ENCODE measurements around the gene DYNC2I2.

DNA sequence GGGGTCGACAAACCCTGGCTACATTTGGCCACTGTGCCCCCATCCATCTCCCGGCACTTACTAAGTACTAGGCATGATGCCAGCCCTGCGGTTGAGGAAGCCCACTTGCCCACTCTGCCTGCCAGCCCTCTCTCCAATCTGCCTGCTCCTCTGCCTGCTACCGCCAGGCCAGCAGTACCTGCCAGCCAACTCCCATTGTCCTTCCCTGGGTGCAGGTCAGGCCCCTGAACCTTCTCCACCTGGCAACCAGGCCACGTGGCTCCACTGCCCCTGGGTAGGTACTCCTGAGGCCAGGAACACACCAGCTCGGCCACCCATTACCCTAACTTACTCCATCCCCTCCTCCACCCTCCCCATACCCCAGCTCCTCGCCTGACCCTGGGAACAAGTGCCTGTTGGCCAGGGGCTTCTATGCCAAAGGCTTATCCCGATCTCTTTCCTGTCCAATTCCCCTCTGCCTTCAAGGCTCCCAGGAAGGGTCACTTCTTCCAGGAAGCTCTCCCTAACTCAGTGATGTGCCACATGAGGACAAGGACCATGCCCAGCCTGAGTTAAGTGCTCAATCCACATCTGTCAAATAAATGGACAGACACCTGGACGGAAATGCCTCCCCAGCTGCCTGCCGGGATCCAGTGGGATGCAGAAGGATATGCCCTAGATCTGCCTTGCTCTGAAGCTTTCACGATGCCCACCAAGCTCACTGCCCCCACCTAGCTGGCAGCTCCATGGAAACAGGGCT, 6.6 kb downstream of the EEIG1 start:
- RRBS: no CpG with 5 or more reads among the region's 11 CpGs

GRCh38 chr9:127979867-127980897, 607 bp downstream of the EEIG1 start:
- RRBS: 1% methylated on average over 44 of the region's 101 CpGs

- RRBS: no CpG with 5 or more reads among the region's 11 CpGs
Observed at GRCh38 chr9:128103925-128104734, 23.4 kb downstream of the PTGES2 start.

DNA sequence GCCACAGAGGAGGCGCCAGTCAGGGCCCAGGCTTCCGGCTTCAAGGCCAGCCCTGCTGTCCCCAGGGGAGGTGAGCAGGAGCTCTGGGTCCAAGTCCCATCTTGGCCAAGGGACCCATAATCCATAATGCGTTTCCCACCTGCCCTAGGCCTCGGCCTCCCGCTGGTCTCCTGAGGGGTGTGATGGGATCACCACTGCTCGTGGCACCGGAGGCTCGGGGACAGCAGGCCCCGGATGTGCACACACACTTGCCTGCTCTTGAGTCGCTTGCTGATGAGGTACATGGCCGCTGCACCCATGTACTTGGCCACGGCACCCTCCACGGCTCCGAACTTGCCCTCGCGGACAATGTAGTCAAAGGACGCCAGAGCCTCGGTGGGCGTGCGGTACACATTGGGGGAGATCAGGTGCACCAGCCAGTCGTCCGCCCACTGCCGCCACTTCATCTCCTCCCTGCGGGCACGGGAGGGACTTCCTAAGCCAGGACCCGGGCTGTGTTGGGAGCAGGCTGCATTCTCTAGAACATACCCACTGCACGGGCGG, 4.8 kb downstream of the PTGES2 start:
- RRBS: no CpG with 5 or more reads among the region's 28 CpGs

GRCh38 chr9:128127842-128128750, 567 bp upstream of the PTGES2 start:
- RRBS: 1% methylated on average over 28 of the region's 92 CpGs

DNA sequence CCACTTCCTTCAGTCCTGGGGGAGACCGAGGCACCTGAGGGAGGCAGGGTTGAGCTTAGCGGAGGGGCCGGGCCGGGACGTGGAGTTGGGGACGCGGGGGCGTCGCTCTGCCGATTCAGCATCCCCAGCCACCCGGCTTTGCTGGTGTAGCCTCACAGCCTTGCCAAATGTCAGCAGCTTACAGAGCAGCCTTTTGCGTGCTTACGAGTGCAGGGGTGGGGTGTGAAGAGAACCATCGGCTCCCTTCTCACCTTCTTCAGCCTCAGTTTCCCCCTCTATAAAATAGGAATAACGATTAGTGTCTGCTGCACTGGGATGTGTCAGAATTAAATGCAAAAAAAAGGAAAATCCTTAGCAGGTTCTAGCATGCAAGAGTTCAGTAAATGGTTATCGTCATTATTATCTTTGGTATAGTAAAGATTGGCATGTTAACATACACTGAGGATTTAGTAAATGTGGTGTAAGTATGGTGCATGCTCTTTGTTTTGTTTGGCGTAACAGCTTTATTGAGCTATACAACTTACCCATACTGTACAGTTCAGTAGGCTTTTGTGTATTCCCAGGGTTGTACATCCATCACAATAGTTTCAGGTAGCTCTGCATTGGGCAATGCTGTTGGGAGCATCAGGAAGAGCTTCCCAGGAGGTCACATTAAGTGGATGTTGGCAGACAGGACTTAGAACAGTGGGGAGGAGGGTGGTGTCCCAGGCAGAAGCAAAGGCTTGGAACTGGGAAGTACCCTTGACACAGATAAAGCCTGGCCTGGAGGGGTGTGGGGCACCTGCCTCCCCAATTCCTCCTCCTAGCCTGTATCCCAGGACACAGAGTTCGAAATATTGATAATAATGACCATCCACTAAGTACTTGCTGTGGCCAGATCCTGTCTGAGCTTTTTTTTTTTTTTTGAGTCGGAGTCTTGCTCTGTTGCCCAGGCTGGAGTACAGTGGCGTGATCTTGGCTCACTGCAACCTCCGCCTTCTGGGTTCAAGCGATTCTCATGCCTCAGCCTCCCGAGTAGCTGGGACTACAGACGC, 1.0 kb downstream of the BBLN start:
- RRBS: 2% methylated on average over 8 of the region's 24 CpGs

- RRBS: no CpG with 5 or more reads among the region's 11 CpGs
Observed at GRCh38 chr9:128175209-128175683, 15.2 kb downstream of the BBLN start.

DNA sequence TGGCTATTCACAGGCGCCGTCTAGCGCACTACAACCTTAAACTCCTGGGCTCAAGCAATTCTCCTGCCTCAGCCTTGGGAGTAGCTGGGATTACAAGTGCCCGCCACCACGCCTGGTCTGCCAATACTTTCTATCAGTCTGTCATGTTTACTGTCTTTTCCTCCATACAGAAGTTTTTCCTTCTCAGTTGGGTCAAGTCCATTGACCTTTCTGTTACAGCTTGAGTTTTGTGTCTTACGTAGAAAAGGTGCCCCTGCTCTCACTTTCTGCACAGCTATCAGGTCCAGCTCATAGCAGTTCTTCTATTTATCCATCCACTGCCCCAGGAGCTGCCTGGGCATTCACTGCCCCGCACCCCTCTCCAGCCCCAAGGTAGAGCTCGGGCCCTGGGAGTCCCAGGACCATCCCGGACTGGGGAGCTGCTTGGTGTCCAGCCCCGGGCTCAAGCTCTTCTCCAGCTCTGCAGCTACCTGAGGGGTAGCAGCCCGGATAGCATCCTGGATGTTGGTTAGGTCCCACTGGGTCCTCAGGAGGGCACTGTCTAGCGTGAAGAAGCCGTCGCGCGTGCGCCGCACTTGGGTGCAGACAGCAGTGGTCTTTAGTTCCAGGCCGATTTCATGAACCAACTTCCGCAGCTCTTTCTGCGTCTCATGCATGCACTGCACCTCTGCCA, 12.9 kb downstream of the TRUB2 start:
- RRBS: 86% methylated on average over 1 of the region's 21 CpGs

DNA sequence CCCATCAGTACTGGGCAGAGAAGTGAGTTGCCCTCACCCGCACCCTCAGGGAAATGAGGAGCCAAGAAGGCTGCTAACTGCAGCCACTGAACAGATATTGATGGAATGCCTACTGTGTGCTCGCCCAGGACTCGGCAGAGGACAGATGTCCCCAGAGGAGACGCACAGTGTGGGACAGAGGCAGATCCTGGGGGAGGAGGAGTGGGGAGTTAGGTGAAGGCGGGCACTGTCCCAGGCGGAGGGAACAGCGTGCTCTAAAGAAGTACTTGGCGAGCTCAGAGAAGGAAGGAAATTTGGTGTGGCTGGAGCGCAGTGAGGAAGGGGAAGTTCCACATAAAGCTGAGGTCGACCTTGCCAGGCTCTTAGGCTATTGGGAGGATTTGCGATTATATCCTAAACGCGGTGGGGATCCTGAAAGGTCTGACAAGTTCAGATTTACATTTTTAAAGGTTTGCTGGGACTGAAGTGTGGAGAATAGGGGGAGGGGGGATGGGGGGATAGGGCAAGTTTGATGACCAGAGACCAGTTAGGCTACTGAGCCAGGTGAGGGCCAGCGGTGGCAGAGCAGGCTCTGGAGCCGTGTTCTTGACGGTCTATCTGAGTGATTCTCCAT, 23.6 kb upstream of the CERCAM start:
- RRBS: no CpG with 5 or more reads among the region's 16 CpGs

- RRBS: no CpG with 5 or more reads among the region's 16 CpGs
Observed at GRCh38 chr9:128412219-128412895, 8.3 kb upstream of the CERCAM start.

DNA sequence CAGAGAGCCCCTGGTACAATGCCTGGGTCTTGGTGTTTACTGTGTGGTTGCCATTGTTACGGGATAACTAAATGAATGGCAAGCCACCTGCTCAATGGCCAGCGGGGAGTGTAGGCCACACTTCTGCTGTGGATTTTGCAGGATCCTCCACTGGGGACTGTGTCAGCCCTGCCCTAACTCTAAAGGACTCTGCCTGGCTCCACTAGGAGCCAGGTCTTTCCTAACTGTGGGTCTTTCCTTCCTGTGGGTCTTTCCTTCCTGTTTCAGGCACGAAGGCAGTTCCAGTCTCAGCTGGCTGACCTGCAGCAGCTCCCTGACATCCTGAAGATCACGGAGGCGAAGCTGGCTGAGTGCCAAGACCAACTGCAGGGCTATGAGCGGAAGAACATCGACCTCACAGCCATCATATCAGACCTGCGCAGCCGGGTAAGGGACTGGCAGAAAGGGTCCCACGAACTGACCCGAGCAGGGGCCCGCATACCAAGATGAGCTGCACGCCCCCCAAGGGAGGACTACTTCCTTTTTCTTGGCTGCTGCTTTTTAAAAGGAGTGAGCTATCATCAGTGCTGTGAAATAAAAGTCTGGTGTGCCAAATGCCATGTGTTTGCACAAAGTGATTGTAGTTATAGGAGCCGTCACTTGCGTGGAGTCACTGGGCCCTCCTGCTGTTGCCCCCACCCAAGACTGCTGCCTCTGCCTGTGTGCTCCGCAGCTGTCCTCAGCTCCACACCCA, 10.1 kb upstream of the GLE1 start:
- RRBS: no CpG with 5 or more reads among the region's 16 CpGs

- RRBS: no CpG with 5 or more reads among the region's 13 CpGs
Observed at GRCh38 chr9:128550686-128551758, 1.4 kb upstream of the SPTAN1 start.

DNA sequence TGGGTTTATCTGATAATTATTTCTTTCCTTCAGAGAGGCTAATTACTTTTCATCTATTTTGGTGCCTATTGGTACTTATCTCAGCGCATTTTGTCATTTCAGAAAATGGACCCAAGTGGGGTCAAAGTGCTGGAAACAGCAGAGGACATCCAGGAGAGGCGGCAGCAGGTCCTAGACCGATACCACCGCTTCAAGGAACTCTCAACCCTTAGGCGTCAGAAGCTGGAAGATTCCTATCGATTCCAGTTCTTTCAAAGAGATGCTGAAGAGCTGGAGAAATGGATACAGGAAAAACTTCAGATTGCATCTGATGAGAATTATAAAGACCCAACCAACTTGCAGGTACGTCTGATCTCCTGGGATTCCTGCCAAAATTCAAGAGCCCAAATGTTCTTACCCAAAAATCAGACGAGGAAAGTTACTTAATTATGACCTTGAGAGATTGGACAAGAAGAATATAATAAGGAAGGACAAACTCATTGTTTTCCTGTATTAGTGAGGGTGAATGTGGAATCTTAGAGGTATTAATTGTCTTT, 14.3 kb downstream of the SPTAN1 start:
- RRBS: no CpG with 5 or more reads among the region's 8 CpGs

GRCh38 chr9:128635395-128636677, 20.8 kb downstream of the DYNC2I2 start:
- RRBS: 40% methylated on average over 8 of the region's 39 CpGs

- RRBS: 1% methylated on average over 10 of the region's 95 CpGs
Observed at GRCh38 chr9:128656237-128657443, at the start of gene DYNC2I2. Gene DYNC2I2 (minus strand): TSS chr9:128656847.

DNA sequence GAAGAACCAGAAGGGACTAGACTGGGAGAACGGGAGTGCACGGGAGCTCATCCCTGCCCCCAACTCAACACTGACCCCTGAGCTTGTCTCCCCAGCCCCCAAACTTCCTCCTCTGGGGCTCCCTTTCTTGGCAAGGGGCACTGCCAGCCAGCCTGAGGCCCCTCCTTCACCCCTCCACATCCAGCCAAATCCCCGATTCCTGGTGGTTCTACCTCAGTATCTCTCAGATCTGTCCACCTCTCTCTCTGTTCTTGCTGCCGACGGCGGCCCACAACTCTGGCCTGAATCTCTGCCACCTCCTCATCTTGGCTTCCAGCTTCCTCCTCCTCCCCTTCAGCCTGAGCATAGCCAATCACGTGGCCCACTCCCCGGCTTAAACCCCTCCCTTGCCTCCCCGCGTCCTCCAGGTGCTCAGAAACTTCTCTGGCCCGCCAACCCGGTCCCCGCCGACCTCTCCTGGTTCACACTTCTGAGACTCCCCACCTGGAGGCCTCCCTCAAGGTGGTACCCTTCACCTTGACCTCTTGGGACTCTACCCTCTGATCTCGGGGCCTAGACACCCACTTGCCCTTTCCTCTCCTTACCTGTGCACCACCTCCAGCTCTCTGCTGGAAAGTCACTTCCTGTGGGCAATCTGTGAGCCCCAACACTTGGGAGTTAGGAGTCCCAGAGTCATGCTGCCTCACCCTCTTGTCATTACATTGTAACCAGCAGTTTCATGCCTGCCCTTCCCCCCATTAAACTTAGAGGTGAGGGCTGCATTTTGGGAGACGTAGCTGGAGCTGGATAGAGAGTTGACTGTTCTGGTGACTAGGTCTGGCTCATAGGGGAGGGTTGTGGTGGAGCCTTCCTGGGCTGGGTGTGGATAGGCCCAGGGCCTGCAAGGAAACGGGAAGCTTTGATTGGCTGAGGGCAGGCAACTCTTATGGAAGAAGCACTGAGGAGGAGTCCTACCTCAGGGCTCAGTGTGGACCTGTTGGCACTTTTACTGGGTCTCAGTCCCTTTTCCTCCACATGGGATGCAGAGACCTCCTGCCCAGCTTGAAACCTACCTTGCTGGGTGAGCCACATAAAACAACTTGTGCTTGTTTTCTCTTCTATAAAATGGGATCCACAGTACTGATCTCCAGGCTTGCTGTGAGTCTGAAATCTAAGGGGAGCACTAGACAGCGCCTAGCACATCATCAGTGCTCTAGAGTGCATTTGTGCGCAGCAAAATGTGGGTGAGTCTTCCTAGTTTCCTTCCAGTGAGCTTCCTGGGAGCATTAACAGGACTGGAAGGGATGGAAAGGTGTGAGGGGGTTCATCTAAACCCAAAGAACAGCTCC, 4.4 kb upstream of the SET start:
- RRBS: 6% methylated on average over 5 of the region's 19 CpGs

- RRBS: no CpG with 5 or more reads among the region's 5 CpGs
Observed at GRCh38 chr9:128765450-128766015, 6.2 kb downstream of the ZER1 start.

DNA sequence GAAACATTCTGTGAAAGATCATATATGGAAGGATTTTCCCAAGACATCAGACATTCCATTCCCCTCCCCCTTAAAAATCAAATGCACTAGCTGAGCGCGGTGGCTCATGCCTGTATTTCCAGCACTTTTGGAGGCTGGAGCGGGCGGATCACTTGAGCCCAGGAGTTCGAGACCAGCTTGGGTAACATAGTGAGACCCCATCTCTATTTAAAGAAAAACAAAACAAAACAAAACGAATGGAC, 1.0 kb downstream of the ZER1 start:
- RRBS: no CpG with 5 or more reads among the region's 6 CpGs

- RRBS: no CpG with 5 or more reads among the region's 2 CpGs
Observed at GRCh38 chr9:128792832-128793269, 5.8 kb downstream of the TBC1D13 start.

GRCh38 chr9:128862336-128863141, 19.2 kb downstream of the KYAT1 start:
- RRBS: no CpG with 5 or more reads among the region's 17 CpGs